ENCODE data around the genes PHB1, NGFR, NXPH3 and MYCBPAP.

DNA sequence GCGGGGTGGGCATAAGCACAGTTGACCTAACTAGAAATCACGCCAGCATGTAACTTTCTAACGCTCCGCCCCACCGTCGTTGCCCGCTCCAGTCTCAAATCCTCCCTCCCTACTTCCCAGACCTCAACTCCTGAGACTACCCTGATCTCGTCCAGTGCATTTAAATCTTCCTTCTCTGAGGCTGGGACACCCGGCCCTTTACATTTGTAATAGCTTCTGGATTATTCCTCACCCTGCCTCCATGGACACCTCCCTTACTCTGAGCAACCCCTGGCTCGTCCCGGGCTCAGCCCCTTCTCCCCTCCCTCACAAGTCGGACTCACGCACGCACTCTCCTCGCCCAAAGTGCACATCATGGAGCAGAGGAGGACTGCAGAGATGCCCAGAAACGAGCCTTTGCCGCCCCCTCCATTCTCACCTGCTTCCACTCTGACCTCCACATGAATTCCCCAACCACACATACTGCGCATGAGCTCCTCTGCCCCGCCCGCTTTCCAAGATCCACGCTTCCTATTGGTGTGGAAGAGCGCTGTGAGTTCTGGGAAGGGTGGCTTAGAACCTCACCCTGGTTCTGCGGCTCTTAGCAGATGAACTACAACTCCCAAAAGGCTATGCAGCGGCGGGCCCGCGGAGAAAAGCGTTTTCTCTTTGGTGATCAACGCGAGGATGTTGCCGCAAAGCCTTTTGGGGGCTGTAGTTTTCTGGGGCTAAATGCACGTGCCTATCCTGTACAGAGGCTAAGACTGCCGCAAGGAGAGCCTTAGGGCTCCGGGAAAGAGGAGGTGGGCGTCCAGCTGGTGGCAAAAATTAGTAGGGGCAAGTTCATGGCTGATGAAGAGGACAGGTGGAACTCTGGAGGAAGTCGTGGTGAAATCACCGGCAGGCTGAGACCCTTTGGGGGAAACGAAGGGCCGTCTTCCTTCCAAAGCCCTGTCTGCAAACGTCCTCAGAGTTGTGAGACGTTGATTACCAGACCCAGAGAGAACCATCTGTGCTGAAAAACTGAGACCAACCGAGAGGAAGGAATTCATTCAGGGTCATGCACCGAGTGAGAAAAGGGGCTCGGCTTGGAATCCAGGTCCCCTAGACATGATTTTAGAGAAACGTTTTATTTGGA lies at the start of gene PHB1:
Gene PHB1 (minus strand): TSS at position 466 of the 1,117 bp plus-strand sequence.
- PRO-cap, 5 experiments = peak in 4 of 5 experiments; most common plus-strand start position 586 of the sequence (in 1); most common minus-strand start position 464 of the sequence (in 3)
- RAMPAGE, long total RNA, 2 experiments = start-site peak on the minus strand in 2 of 2 experiments, centred at positions 443 to 444 of the sequence, 239 to 601 reads per replicate
- RRBS = 2% methylated on average over 7 of the region's 45 CpGs

GRCh38 chr17:49424658-49425214 lies 10.1 kb upstream of the PHB1 start:
- PRO-cap, 5 experiments = no peak in any of the 5 experiments
- RAMPAGE, long total RNA, 2 experiments = no peak in any of the 2 experiments
- RRBS = no CpG with 5 or more reads among the region's 8 CpGs

DNA sequence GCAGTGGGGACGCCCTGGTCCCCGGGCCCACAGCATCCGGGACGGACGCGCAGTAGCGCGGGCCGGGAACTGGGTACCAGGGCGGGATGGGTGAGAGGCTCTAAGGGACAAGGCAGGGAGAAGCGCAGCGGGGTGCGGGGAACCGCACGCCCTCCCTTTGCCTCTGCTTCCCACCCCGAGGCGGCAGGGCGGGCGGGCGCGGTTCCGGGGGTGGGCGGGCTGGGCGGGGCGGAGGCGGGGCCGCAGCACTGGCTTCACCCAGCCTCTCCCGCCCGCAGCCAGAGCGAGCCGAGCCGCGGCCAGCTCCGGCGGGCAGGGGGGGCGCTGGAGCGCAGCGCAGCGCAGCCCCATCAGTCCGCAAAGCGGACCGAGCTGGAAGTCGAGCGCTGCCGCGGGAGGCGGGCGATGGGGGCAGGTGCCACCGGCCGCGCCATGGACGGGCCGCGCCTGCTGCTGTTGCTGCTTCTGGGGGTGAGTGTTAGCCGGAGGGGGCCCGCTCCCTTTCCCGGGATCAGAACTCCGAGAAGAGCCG lies at the start of gene NGFR:
Gene NGFR (plus strand): TSS at position 281 of the 532 bp plus-strand sequence.
- PRO-cap, 5 experiments = peak in 5 of 5 experiments; most common plus-strand start position 281 of the sequence (in 5); most common minus-strand start position 165 of the sequence (in 3)
- RAMPAGE, long total RNA, 2 experiments = no peak in any of the 2 experiments
- RRBS = 3% methylated on average over 20 of the region's 59 CpGs

GRCh38 chr17:49567726-49568568 lies 7.7 kb upstream of the NXPH3 start:
- PRO-cap, 5 experiments = peak in 4 of 5 experiments; most common plus-strand start chr17:49568183 (in 4); most common minus-strand start chr17:49568366 (in 1)
- RAMPAGE, long total RNA, 2 experiments = no peak in any of the 2 experiments
- RRBS = 2% methylated on average over 5 of the region's 43 CpGs

DNA sequence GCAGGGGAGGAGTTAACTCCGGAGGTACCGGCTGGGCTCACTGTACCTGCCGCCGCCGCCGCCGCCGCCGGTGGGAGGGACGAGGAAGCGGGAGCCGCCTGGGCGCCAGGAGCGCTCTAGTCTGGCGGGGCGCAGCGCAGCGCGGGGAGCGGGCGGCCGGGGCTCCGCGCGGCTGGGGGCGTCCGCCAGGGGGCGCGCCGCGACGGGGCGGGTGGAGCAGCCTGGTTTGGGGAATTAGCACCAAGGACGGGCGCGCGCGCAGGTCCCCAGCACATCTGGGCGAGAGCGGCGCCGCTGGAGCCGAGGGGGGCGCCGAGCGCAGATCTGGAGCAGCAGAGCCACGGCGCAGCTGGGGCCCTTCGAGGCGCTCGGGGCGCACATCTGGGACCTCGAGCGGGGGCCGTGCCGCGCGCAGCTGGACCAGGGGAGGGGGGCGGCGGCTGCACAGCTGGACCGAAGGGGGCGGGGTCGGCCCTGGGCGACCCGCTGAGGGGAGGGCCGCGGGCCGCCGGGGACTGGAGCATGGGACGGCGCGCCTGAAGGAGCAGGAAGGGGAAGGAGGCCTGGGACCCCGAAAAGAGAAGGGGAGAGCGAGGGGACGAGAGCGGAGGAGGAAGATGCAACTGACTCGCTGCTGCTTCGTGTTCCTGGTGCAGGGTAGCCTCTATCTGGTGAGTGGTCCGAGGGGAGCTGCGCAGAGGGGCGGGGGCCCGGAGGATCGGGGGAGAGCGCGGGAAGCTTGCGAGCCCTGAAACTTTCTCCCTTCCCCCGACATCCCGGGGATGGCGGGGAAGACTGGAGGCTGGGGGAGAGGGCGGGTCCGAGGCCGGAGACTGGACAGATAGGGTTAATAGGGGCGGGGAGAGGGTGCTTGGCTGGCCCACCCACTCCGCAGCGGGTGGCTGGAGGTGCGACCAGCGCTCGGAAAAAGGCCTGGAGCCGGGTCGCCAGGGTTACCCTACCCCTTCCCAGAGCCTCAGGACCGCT lies at the start of gene NXPH3:
Gene NXPH3 (plus strand): TSS at position 269 of the 987 bp plus-strand sequence.
- PRO-cap, 5 experiments = no peak in any of the 5 experiments
- RAMPAGE, long total RNA, 2 experiments = no peak in any of the 2 experiments
- RRBS = 4% methylated on average over 37 of the region's 101 CpGs

DNA sequence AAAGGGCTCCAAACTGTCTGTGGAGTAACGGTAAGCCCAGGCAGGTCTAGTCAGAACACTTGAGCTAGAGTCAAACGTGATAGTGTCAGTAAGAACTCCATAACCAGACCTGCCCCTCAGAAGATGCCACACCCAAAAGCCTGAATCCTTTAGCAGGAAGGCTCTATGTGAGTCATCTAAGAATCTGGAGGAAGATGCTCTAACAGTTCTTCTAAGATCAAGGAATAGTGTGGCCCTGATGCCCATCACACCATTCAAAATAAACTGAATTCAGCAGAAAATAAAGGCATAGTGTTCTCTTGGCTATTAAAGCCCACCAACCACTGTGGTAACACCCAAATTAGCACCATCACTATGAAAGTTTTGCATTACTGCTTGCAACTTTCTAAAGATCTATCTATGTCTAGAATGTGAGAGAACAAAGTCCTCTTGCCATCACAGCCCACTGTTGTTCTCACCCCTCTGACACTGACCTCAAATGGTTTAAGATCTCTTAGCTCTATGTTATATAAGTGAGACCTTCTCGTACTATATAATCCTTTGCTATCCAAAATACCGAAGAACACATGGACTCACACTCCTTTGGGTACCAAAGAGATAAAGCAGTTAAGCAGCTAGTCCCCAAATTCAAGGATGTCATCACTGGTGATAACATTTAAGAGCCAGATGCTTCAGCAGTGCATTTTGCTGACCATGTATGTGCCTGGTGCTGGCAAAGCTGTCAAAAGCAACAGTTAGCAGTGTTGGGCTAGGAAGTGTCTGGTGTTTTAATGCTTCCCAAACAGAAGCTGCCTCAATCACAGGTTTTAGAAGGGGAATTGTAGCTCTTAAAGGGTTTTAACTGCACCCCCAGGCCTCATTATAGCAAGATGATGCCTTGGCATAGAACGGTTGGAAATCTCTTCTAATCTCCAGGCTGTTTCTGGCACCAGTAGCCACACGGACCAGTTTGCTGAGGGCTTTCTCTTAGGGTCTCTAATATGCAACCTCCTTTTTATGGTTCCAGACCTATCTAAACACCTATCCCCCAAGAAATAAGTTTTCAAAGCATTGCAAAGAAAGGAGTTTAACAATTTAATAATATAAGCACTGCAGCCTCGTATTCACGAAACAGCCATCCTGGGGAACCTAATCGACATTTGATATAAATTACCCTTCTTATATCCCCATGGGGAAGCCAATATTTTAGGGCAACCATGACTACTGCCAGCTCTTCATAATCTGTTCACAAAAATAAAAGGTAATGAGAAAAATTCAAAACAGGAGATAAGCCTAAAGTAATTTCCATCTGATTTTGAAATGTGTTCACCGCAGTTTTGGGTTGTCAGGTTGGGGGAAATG lies 4.8 kb downstream of the FAM117A start:
- PRO-cap, 5 experiments = no peak in any of the 5 experiments
- RAMPAGE, long total RNA, 2 experiments = no peak in any of the 2 experiments
- RRBS = no CpG with 5 or more reads among the region's 10 CpGs

DNA sequence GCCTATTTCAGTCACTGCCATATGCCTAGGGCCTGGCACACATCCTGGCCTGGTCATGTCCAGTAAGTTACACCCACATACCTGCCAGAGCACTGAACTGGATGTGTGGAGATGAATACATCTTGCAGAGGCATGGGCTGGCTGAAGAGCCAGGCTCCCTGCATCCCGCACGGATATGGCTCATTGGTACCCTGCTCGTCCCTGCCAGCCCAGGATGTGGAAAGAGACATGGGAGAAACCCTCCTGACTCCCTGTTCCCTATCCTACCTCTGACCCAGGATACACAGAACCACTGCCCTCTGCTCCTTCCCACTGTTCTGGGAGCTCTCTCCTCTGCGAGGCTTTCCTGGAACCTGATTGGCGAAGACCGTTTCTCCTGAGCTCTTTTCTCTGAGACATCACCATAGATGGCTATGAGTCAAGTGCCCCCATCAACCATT lies 40.0 kb upstream of the TAC4 start:
- PRO-cap, 5 experiments = no peak in any of the 5 experiments
- RAMPAGE, long total RNA, 2 experiments = no peak in any of the 2 experiments
- RRBS = no CpG with 5 or more reads among the region's 6 CpGs

GRCh38 chr17:49910627-49911173 lies 58.3 kb upstream of the DLX4 start:
- PRO-cap, 5 experiments = no peak in any of the 5 experiments
- RAMPAGE, long total RNA, 2 experiments = no peak in any of the 2 experiments
- RRBS = 75% methylated on average over 2 of the region's 19 CpGs

DNA sequence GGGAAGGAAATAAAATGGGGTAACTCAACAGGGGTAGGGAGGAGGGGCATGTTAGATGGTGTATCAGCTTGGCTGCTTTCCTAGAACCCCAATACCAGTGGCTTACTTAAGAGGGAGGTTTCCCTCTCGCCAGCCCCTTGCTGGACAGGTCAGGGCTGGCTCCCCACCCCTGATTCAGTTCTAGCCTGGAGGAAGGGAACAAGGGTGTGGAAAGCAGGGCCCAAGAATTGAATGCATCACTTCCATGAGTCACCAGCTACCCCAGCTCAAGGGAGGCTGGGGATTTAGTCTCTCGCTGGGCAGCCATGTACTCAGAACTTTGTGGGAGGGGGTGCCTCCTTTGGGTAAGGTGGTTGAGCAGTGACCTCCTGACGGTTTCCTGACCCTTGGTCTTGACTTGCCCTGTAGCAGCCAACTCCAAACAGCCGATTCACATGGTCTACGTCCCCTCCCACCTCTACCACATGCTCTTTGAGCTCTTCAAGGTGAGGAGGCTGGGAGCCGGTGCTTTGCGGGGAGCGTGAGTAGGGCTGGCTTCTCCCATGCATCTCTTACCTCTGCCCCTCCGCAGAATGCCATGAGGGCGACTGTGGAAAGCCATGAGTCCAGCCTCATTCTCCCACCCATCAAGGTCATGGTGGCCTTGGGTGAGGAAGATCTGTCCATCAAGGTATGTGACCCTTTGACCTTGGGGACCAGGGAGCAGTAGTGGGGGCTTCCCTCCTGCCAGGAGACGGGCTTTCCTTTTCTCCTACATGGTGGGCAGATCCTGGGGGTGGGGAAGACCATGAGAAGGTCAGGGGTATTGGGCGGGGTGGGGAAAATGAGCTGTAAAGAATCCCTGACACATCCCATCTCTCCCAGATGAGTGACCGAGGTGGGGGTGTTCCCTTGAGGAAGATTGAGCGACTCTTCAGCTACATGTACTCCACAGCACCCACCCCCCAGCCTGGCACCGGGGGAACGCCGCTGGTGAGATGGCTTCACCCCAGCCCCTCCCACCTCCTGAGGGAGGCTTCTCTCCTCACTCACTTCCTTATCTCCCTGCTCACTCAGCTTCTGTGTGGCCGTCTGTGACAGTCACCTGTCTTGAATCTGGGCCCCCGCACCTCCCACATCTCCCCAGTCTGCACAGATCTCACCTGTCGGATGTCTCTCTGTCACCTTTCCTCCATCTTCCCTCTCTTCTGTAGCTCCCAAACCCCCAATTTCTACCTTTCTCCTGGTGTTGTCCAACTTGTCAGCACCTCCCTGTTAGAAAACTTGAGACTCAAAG lies 13.0 kb downstream of the PDK2 start:
- PRO-cap, 5 experiments = no peak in any of the 5 experiments
- RAMPAGE, long total RNA, 2 experiments = no peak in any of the 2 experiments
- RRBS = no CpG with 5 or more reads among the region's 20 CpGs

DNA sequence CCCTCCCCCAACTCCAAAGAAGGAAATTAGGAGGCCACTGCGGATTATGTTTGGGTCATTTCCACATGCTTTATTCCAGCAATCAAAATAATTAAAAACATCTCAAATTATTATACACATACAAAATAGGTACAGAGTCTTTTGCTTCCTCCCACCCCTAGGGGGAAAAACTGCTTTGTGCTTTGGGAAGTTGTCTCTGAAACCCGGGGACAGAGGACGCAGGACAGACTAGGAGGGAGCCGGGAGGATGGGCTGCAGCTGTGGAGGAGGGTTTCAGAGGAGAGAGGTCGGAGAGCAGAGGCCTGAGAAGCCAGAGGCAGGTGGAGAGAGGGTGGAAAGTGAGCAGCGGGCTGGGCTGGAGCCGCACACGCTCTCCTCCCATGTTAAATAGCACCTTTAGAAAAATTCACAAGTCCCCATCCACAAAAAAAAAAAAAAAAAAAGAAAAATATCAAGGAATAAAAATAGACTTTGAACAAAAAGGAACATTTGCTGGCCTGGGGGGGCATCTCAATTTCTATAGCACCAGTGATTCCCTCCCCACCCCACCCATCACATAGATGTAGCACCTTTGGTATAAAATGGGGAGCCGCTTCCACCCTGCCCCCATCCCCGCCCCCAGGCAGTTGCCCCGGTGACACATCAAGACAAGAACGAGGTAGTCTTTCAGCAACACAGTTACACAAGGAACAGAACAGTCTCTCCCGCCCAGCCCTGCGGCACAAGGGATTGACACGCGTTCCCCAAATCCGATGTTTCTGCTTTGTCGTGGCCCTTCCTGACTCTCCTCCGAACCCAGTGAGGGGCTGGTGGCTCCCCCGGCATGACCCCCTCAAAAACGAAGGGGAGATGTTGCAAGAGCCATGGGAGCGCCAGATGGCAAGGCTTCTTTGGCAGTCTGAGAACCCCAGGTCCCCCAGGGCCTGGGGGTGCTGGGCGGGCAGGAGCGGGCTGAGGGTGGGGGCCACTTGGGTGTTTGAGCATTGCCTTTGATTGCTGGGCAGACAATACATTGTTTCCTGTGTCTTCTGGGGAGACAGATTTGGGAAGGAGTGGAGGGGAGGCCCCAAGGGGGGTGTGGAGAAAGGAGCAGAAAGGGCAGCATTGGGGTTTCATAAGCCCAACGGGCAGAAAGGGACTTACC lies 17.0 kb downstream of the COL1A1 start:
- PRO-cap, 5 experiments = no peak in any of the 5 experiments
- RAMPAGE, long total RNA, 2 experiments = no peak in any of the 2 experiments
- RRBS = no CpG with 5 or more reads among the region's 25 CpGs

GRCh38 chr17:50219565-50219937 lies 18.1 kb upstream of the COL1A1 start:
- PRO-cap, 5 experiments = no peak in any of the 5 experiments
- RAMPAGE, long total RNA, 2 experiments = no peak in any of the 2 experiments
- RRBS = no CpG with 5 or more reads among the region's 7 CpGs

GRCh38 chr17:50264020-50264904 lies 10.0 kb upstream of the TMEM92 start:
- PRO-cap, 5 experiments = no peak in any of the 5 experiments
- RAMPAGE, long total RNA, 2 experiments = no peak in any of the 2 experiments
- RRBS = no CpG with 5 or more reads among the region's 21 CpGs

DNA sequence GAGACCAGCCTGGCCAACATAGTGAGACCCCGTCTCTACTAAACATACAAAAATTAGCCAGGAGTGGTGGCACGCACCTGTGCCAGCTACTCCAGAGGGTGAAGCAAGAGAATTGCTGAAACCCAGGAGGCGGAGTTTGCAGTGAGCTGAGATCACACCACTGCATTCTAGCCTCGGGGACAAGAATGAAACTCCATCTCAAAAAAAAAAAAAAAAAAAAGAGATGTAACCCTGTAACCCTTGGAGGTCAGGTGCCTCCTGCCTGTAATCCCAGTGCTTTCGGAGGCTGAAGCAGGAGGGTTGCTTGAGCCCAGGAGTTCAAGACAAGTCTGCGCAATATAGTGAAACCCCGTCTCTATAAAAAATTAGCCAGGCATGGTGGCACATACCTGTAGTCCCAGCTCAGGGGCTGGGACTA lies 13.1 kb downstream of the TMEM92 start:
- PRO-cap, 5 experiments = no peak in any of the 5 experiments
- RAMPAGE, long total RNA, 2 experiments = no peak in any of the 2 experiments
- RRBS = no CpG with 5 or more reads among the region's 7 CpGs

- PRO-cap, 5 experiments = no peak in any of the 5 experiments
- RAMPAGE, long total RNA, 2 experiments = no peak in any of the 2 experiments
- RRBS = no CpG with 5 or more reads among the region's 19 CpGs
Measured at GRCh38 chr17:50359895-50360673, 12.9 kb downstream of the MRPL27 start.

GRCh38 chr17:50447904-50448334 lies 20.8 kb downstream of the CHAD start:
- PRO-cap, 5 experiments = no peak in any of the 5 experiments
- RAMPAGE, long total RNA, 2 experiments = no peak in any of the 2 experiments
- RRBS = no CpG with 5 or more reads among the region's 5 CpGs

GRCh38 chr17:50463051-50463524 lies 5.6 kb downstream of the CHAD start:
- PRO-cap, 5 experiments = no peak in any of the 5 experiments
- RAMPAGE, long total RNA, 2 experiments = no peak in any of the 2 experiments
- RRBS = no CpG with 5 or more reads among the region's 8 CpGs

DNA sequence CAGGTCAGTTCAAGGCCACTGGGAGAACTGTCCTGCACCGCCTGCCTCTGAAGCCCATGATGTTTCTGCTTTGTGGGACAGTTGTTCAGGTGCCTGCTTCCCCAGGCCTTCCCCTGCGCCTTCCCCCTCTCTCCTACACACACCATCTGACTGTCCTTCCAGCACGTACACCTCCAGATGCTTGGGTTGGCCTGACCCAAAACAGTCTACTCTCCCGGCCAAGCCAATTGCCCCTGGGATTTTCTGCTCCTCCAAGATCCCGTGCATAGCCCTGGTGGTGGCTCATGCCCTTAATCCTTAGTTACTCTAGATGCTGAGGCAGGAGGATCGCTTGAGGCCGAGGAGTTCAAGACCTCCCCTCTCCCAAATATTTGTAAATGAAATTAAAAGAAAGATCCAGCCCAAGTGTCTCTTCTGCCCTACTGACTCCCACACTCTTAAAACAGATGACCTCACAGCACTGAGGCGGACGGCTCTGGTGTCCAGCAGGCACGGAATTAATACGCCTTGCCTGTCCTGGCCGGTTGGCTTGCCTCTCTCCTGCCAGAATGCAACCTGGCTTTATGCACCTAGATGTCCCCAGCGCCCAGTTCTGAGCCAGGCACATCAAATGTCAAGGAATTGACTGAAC lies 556 bp upstream of the RSAD1 start:
- PRO-cap, 5 experiments = peak in 1 of 5 experiments; most common plus-strand start position 469 of the sequence (in 1)
- RAMPAGE, long total RNA, 2 experiments = no peak in any of the 2 experiments
- RRBS = no CpG with 5 or more reads among the region's 13 CpGs

DNA sequence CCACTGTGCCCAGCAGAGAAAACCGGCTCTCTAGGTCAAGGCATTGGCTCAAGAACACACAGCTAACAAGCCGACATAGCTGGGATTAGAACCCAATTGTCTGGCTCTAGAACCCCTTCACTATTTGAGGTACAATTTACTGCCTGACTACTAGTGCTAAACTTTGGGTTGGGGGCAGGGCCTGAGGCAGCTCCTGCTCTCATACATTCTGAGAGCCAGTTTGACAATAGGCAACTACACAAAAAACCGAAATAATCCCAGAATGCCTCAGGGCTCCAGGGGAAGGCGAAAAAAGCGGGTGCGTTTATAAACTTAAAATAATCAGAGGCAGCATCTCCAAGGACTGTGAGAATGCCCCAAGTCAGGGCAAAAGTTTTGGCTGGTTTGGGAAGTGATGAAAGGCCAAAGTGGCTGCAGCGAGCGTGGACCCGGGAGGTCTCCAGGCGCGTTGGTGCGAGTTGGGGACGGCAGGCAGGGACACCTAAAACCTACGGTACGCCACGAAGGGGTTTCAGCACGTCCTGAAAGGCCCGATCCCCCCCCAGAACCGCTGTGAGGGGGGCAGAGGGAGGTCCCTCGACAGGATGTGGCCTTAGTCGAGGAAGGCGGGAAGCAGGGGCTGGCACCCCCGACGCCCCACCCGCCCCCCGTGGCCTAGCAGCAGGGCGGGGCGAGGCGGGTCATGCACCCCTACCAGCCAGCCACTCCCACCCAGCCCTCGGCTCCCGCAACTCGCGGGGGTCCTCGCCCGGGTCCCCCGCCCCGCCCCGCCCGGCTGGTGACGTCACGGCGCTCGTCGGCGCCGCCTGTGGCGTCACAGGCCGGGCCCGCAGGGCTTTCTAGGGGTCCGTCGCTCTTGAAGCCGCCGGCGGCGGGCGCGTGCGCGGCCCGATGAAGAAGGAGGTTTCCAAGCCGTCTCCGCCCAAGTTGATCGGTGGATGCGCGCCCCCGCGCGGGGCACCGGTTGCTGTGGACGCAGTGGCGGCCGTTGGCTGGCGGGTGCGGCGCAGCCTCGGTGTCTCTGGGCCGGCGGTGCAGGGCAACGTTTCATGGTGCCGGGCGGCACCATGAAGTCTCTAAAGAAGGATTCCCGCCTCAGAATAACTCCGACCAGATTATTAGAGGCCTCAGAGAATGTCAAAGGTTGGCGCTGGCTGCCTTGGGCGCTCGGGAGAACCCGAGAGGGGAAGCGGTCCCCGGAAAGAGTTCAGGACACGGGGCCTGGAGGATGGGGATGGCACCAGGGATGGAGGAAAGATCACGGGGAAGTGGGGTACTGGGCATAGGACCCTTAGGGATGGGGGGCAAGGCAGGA lies at the start of gene MYCBPAP:
Gene MYCBPAP (plus strand): TSS at position 832 of the 1,315 bp plus-strand sequence.
- PRO-cap, 5 experiments = peak in 3 of 5 experiments; most common plus-strand start position 842 of the sequence (in 3); most common minus-strand start position 764 of the sequence (in 3)
- RAMPAGE, long total RNA, 2 experiments = no peak in any of the 2 experiments
- RRBS = 2% methylated on average over 37 of the region's 91 CpGs

- PRO-cap, 5 experiments = no peak in any of the 5 experiments
- RAMPAGE, long total RNA, 2 experiments = no peak in any of the 2 experiments
- RRBS = no CpG with 5 or more reads among the region's 3 CpGs
Measured at GRCh38 chr17:50513429-50513712, 5.1 kb downstream of the MYCBPAP start.

DNA sequence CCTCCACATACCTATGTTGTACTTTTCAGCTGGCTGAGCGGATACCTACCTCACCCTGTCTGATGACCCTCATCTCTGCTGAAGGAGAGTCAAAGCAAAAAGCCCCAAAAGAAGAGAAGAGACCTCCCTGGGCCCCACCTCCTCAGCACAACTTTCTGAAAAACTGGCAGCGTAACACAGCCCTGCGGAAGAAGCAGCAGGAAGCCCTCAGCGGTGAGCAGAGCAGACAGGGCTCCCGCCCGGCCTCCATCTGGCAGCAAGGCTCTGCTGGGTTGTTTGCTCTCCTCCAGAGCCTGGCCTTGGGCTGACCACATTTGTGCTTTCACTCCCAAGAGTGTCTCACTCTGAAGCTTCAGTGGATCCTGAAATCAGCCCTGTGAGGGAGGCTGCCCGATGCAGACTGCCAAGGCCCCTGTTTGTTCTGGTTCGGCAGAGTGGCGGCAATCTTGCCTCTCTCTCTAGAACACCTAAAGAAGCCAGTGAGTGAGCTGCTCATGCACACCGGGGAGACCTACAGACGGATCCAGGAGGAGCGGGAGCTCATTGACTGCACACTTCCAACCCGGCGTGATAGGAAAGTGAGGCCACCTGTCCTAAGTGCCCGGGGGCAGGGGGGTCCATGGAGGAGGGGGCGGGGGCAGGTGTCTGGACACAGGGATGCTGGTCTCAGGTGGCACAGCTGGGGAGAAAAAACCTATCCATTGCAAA lies 10.4 kb downstream of the MYCBPAP start:
- PRO-cap, 5 experiments = no peak in any of the 5 experiments
- RAMPAGE, long total RNA, 2 experiments = no peak in any of the 2 experiments
- RRBS = 97% methylated on average over 4 of the region's 16 CpGs

All from liver (tissue), 9 donors.